Colon Carcinoma Metastatic in the Brain (tissue), 2 donors: Measurements from ENCODE around the genes GAL3ST1, TCN2, SLC35E4 and RNF185.

GRCh38 chr22:30235631-30236271 lies 10.8 kb downstream of the LIF start:
- PRO-cap, 2 experiments = no peak in any of the 2 experiments

- PRO-cap, 2 experiments = no peak in any of the 2 experiments
Observed at GRCh38 chr22:30286998-30287197, 2.4 kb downstream of the CASTOR1 start.

- PRO-cap, 2 experiments = no peak in any of the 2 experiments
Observed at GRCh38 chr22:30311892-30312652, 14.7 kb downstream of the TBC1D10A start.

- PRO-cap, 2 experiments = no peak in any of the 2 experiments
Observed at GRCh38 chr22:30392576-30393613, 3.9 kb upstream of the SEC14L2 start.

- PRO-cap, 2 experiments = no peak in any of the 2 experiments
Observed at GRCh38 chr22:30399426-30399886, 2.6 kb downstream of the SEC14L2 start.

DNA sequence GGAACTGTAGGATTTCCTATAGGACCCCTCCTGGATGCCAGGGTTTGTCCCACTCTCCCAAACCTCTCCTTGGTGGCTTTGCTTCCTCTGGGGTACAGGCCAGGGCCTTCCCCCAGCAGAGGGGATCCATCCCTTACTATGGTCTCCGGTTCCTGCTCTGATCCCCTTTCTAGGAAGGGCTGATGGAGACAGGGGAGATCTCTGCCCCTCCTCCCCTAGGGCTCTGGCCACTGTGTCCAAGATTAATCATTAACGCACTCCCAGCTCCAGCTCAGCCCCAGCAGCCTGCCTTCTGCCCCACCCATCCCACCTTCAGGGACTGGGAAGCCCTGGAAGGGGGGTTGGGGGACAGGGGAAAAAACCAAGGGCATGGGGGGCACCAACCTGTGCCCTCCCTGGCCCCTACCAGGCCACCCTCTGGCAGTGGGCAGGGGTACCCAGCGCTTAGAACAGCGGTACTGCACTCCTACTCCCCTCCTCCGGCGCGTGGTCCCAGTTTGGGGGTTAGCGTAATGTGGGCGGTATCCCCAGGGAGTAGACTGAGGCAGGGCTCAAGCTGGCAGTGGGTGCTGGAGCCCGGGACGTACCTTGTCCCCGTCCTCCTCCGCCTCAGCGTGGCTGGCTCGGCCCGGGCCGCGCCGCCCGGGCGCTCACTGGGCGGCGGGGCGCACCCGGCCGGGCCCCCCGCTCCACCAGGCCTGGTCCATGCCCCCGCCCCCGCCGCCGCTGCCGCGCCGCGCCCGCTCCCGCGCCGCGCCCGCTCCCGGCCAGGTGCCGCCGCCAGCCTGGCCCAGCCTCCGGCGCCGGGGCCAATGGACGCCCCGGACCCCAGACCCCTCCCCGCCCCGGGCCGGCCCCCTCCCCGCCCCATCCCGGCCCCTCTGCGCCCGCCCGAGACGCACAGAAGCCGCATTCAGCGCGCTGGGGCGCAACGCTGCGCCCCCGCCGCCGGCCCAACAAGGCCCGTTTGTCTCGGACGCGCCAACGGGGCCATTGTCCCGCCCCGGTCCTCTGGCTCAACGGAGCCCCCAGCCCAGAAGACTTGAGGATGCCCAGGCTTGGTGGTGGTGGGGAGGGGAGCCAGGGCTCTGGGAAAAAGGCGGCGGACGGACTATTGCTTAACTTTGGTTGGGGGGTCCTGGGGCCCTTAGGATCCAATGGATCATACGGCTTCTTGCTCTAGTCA lies at the start of gene GAL3ST1:
GAL3ST1 (minus strand) TSS at position 787 of the 1,186 bp plus-strand sequence.
- PRO-cap, 2 experiments = peak in 2 of 2 experiments; most common plus-strand start position 309 of the sequence (in 1); most common minus-strand start position 728 of the sequence (in 2)

GRCh38 chr22:30606367-30607420 lies at the start of gene TCN2:
TSS of gene TCN2 (plus strand) at chr22:30607174.
- PRO-cap, 2 experiments = peak in 2 of 2 experiments; most common plus-strand start chr22:30607206 (in 1); most common minus-strand start chr22:30607123 (in 1)

DNA sequence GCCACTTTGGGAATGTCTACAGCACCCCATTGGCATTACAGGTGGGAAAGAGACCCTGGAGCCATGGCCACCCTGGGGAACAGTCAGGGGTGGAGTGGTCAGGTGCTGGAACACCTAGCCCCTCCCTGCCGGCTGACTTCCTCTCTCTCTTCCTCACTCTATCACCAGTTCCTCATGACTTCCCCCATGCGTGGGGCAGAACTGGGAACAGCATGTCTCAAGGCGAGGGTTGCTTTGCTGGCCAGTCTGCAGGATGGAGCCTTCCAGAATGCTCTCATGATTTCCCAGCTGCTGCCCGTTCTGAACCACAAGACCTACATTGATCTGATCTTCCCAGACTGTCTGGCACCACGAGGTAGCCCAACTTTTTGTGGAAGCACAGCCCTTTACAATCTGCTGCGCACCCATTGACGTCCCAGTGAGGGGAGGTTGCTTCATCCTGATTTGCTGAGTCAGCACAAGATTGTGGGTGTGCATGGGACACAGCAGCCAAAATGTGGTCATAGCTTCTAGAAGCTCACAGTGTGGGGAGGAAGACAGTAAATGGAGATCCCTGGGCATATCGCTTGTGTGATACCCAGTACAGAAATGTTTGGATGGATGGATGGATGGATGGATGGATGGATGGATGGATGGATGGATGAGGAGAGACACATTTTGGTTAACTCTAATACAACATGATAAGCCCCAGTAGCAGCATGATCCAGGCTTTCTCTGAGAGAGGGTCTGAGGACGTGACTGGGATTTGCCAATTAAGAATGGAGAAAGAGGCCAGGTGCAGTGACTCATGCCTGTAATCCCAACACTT lies 8.7 kb downstream of the TCN2 start:
- PRO-cap, 2 experiments = no peak in any of the 2 experiments

- PRO-cap, 2 experiments = no peak in any of the 2 experiments
Observed at GRCh38 chr22:30634904-30635250, 704 bp upstream of the SLC35E4 start.

DNA sequence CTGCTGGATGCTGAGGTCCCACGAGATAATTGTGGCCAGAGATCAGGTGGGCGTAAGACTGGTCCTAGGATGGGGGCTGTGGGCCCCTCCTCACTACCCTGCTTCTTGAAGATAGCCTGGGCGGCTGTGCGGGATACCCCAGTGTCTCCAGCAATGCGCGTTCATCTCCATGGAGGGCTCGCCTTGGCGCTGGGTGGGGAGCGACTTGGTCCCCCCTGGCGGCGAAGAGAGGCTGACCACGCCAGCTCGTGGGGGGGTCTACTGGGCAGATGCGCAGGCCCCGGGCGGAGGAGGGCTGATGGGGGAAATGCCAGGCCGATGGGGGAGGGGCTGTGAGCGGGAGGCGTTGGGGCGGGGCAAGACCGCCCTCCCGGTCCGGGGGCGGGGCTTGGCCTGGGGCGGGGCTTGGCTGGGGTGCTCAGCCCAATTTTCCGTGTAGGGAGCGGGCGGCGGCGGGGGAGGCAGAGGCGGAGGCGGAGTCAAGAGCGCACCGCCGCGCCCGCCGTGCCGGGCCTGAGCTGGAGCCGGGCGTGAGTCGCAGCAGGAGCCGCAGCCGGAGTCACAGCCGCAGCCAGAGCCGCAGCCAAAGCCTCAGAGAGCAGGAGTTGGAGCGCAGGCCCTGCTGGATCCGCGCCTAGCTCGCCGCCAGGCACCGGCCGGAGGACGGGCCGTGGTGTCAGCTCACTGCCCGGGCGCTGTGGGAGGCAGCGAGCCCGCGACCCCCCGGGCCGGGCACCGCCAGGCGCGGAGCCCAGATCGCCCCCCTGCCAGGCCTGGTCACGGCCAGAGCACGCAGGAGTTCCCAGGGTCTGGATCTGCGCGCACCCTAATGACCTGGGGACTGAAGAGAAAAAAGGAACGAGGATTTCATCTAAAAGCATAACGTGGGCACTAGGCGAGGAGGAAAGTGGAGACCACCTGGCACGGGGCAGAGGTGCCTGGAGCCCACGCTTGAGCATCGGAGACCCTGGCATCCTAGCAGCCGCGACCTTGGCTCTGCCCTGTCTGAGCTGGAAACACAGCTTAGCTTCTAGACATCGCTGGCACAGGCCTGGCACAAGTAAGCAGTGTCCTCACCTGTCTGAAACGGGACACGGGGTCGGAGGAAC lies at the start of gene SLC35E4:
SLC35E4 (plus strand) TSS at position 531 of the 1,109 bp plus-strand sequence.
- PRO-cap, 2 experiments = peak in 2 of 2 experiments; most common plus-strand start position 531 of the sequence (in 2); most common minus-strand start position 295 of the sequence (in 1)

GRCh38 chr22:30665675-30666142 lies 2.0 kb downstream of the DUSP18 start:
- PRO-cap, 2 experiments = peak in 2 of 2 experiments; most common plus-strand start chr22:30665998 (in 2)

DNA sequence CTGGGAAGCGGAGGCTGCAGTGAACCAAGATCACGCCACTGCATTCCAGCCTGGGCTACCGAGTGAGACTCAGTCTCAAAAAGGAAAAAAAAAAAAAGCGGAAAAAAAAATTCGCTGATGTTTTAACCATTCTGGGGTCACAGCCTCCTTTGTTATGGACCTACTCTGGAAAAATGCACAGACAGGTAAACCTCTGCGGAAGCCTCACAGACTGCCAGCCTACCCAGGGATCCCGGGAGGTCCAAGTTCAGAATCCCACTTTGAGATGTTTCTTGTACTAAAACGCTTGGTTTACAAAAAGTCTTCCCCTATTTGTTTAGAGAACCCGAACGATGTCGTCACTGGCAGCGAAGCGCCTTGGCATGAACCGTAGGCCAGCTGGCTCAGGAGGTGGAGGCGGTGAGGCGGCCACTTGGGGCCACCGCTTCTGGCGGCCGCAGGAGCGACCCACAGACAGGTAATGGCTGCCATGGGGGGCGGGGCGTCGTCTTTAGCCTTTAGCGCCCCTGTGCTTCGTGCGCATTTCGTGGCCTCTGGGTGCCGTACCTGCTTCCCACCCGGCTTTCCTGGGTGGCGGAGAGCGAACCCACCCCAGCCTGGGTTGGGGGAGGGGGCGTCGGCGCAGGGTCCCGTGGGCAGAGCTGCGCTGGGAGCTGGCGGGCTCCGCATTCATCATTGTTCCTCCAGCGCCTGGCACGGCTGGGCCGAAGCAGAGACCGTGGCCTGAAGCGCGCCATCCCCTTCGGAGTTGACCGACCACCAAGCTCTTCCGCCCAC lies 598 bp upstream of the OSBP2 start:
- PRO-cap, 2 experiments = peak in 1 of 2 experiments; most common minus-strand start position 685 of the sequence (in 1)

DNA sequence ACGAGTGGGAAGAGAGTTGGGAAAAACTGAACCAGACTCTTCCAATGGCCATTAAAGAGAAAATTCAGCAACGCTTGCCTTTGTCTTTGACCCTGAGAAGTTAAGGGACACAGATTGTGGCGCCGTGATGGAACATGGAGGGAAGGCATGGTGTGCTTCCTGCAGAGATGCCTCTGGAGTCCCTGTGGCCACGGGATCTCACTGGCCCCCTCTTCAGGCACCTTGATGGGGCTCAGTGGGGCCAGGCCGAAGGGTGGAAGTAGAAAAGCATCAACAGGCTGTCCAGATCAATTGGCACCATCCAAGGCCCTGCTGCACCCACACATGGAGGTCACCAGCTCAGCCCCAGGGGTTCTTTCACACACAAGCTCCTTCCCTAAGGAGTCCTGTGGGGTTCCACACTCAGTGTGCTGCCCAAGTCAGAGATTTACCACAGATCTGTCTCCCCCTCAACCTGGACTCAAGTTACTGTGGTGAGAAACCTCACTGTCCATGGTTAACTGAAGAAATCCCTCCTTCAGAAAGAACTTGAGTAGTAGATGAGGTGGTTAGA lies 42.8 kb downstream of the MORC2 start:
- PRO-cap, 2 experiments = no peak in any of the 2 experiments

DNA sequence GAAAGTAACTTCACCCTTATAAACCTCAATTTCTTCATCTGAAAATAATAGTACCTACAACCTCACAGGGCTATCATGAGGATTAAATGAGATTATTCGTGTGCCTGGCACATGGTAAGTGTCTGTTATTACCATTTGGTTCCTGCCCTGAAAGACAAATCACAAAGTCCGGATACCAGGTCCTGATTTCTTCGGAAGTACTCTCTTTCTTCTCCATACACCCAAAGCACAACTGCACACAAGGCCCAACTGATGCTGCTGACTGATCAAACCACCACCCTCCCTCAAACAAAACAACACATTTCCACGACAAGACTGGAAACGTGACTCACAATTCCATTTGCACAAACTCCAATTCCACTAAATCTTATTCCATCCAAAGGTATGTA lies 19.9 kb downstream of the MORC2 start:
- PRO-cap, 2 experiments = no peak in any of the 2 experiments

- PRO-cap, 2 experiments = peak in 2 of 2 experiments; most common plus-strand start chr22:30969265 (in 2)
Observed at GRCh38 chr22:30969141-30969350, 472 bp upstream of the MORC2 start.

DNA sequence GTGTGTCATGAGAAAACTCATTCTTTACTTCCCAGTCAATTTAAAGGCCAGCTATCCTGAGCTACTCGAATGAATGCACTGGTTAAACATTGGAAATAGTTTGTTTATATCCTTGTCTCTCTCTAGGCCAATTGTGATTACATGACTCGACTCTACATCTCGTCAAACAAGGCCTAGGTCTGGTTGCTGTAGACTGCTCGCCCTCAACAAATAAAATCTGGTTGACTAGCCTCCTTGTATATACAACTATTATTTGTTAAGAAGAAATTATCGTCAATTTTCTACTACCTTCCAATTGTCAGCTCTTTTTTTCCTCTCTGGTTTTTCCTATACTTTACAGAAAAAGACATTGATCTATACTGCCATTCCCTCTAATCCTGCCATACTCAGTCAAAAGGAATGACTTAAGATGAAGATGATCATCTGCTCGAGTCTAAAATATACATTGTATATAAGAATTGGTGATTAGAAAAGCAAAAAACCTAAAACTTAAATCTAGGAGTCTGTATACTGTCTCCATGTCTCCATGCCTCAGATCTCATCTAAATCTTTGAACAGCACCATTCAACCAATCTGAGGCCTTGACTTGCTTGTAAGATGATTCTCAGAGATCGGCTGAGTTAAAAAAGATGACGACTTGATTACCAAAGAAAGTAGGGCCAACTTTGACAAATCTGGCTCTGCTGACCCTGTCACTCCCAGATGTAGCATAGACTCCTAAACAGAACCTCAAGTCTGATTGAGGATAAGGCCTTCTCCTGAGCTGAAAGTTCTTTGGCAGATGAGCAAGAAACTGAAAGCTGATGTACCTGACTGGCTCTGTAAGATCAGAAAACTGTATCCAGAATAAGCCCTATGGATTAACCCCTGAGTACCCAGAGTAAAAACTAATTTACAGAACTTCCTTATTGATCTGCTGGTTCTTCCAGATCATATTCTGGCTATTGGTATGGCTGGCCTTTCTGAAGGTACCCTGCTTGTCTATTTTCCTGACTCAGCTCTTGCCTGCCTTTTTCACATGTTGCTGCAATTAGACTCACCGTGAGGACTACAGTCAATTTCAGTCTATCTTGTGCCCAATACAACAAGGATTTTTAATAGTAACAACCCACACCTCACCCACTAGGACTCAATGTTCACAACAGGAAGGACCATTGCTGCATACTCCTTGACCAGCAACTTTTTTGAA lies 8.5 kb upstream of the MORC2 start:
- PRO-cap, 2 experiments = no peak in any of the 2 experiments

- PRO-cap, 2 experiments = no peak in any of the 2 experiments
Observed at GRCh38 chr22:31044161-31044729, 36.9 kb upstream of the SMTN start.

DNA sequence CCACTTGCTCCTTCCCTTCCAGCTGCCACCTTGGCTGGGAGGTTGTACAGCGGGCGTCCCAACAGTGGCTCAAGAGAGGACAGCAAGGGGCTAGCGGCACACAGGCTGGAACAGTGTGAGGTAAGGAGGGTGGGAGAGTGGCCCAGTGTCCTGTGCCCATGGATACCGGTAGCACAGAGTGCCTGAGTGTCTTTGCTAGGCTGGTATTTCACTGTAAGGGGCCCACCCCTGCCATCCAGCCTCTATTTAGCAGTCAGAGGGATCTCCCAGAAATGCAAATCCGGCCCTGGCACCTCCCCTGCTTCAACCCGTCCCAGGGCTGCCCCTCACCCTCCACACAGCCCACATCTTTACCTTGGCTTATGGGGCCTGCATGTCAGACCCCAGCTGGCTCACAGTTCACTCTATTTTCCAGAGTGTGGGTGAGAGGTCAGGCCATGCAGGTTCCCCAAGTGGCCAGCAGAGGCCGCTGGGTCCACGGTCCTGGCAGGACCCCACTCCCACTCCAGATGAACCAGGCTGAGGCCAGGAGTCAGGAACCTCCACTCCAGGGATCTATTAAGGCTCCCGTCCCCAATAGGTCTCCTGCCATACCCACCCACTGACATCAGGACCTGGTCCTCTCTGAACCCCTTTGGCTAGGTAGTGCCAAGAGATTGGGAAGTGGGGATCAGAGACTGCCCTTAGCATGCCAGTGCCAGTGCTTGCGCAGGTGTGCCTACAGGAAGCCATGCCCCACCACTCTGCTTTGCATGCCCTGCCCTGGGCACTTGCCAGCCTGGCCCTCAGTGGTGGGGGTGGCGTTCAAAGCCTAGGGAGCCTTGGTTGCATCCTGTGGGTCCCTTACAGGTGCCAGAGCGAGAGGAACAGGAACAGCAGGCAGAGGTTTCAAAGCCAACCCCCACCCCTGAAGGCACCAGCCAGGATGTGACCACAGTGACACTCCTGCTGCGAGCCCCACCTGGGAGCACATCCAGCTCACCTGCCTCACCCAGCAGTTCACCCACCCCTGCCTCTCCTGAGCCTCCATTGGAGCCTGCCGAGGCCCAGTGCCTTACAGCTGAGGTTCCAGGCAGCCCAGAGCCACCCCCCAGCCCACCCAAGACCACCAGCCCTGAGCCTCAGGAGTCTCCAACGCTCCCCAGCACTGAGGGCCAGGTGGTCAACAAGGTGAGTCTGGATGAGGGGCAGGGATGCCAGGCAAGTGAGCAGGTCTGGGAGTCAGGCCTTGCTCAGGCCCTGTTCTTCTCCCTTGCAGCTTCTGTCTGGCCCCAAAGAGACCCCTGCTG lies 8.2 kb downstream of the SMTN start:
- PRO-cap, 2 experiments = no peak in any of the 2 experiments

DNA sequence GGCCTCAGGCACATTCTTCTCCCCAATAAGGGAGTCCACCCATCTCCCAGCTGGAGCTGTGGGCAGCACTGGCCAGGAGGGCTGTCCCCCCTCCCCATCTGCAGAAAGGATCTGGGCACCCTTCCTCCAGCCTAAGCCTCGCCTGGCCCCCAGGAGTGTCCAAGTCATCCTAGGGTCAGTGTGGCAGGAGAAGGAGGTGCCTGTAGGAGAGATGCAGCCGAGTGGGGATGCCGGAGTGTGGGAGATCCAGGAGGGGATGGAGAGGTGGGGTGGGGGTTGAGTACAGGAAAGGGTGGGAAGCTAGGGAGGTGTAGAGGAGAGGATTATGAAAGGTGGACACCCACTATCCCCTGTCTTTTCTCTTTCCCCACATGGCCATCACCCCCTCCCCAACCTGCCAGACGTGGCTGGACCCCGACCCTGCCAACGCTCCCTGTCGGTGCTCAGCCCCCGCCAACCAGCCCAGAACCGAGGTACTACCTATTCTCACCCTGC lies 9.3 kb downstream of the SMTN start:
- PRO-cap, 2 experiments = no peak in any of the 2 experiments

DNA sequence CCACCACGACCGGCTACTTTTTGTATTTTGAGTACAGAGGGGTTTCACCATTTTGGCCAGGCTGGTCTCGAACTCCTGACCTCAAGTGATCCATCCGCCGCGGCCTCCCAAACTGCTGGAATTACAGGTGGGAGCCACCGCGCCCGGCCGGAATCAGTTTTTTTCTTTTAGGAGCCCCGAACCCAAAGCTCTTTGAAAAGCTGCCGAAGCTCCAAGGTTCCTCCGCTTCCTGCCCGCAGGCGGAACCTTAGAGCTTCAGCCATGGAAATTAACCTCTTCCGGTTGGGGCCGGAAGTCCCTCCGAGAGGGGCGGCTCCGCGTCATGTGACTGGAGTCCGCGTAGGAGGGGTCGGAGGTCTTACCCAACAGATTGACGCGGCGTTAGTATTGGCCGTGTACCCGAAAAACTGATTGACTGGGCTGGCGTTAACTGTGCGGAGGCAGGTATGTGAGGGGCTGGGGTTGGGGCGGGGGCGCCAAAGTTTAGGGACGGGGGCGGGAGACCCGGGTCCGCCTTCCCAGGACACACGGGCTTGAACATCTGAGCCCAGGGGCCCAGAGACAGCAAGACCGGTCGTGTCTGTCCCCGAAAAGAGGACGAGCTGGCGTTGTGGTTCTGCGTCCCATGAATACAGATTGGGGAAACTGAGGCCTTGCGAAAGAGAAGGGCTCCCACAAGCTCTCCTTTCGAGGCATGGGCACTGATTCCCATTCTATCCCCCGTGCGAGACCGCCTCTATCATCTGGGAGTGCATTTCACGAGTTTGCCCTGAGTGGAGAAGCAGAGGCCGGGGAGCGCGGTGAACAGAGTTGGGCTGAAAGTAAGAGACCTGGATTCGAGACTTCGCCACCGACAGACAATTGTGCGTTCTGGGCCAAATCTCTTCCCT lies at the start of gene RNF185:
RNF185 (plus strand) TSS at position 323 of the 890 bp plus-strand sequence.
- PRO-cap, 2 experiments = peak in 2 of 2 experiments; most common plus-strand start position 331 of the sequence (in 2); most common minus-strand start position 235 of the sequence (in 2)